Thoracic aorta endothelial cell (primary cell): Measurements from ENCODE around the genes TEX12 and ZW10.

- CAGE, long polyA plus RNA: no peak
These were observed 13.3 kb downstream of the IL18 start for GRCh38 chr11:112150339-112151327.

GRCh38 chr11:112157140-112157794, 6.6 kb downstream of the IL18 start:
- CAGE, long polyA plus RNA: no peak

DNA sequence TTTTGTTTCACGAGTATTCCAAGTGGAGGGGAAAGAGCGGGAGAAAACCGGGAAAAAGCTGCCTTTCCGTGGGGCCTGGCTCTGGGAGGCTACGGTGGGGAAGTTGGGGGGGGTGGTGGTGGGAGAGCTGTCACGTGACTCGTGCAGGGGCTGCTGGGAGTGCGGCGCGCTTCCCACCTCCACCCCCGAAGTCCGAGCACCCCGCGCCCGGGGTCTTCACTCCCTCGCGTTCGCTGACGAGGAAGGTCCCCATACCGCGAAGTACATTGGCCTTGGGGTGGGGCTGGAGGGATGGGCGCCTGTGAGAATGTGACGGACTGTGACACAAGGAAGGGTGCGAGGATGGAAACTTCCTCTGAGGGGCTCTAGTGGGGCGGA, at the start of gene TEX12:
TEX12 (plus strand) TSS at position 219 of the 378 bp plus-strand sequence.
- CAGE, long polyA plus RNA: no peak

DNA sequence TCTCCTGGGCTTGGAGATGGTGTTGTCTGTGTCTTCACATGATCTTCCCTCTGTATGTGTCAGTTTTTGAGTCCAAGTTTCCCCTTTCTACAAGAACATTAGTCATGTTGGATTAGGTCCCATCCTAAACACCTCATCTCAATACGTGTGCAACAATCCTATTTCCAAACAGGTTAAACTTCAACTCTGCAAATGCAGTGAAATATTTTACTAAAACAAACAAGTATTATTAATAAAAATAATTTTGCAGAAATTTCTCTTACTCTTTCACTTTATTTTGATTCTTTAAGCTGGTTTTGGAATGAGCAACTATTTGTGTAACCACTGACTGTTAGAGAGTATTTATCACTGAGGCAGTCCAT, 3.0 kb upstream of the PTS start:
- CAGE, long polyA plus RNA: no peak

DNA sequence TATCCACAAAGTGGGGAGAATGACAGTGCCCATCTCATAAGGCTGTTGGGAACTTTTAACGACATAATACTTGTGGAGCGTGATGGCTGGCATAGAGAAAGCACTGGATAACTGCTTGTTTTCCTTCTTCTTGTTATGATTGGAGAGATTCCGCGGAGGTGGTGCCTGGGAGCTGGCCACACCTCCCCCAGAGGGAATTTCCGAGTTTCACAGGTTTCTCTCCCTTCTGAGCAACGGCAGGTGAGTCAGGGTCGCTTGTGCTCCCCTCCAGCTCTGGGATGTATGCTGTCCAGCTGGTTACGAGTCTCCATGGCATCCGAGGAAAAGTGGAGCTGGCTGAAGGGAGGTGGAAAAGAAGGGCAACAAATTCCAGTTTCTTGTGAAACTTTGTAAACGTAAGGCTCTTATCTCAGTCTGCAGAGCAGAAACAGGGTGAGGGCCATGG, 9.9 kb upstream of the PLET1 start:
- CAGE, long polyA plus RNA: no peak

- CAGE, long polyA plus RNA: no peak
These were observed 33.0 kb upstream of the PLET1 start for GRCh38 chr11:112293635-112293985.

DNA sequence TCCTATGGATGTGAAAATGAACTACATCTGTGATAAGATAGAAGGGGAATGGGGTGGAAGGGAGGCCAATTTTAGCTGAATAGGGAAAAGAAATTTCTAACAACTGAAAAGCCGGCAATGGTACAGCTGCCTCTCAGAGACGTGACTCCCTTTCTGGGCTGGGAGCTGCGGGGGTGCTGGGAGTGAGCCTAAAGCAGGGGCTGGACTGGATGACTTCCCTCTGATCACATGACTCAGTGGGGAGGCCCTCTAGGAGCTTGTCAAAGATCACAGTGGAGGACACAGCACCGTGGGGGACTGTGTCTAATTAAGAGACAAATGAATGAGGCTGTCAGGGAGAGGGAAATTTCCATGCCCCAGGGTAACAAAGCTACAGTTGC, 262.7 kb upstream of the PLET1 start:
- CAGE, long polyA plus RNA: no peak

DNA sequence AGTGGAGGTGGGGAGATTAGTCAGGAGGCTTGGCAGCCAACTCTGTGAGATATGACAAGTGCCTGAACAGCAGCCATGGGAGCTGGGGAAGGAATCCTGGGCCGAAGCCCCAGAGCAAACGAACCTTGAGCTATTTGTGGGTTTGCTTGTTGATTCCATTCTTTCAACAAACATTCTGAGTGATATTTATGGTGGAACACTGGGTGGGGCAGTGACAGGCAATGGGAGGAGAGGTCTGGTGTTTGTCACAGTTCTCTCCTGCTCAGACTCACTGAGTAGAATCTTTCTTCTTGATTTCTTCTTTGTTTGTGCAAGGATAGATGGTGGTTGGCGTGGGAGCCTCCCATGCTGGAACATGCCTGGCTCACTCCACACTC, 11.0 kb upstream of the NCAM1 start:
- CAGE, long polyA plus RNA: no peak

DNA sequence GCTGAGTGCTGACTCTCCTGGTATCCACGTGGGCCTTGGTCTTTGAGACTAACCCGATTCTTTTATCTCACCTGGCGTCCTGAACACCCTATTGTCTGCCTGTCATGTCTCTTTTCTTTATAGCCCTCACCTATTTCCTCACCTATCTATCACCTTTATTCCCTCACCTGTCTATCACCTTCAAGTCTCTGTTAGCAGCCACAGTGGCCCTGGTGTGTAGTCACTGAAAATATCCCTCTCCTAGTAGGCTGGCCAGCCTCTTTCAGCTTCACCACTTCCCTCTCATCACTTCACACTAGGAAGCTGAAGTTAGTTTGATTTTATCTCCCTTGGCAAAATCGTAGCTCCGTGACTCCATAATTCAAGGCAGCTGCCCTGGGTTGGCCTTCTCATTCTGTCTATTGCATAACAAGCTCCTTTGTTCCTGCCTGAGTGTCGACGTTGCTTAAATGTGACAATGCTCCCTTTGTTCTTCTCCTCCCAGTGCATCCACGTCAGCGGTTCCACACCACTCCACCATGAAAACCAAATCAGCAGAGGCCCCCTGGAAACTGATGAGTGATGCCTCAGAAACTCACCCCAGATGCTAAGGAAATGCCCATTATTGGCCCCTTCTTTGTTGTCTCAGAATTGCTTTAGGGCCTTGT, 30.7 kb upstream of the DRD2 start:
- CAGE, long polyA plus RNA: no peak

GRCh38 chr11:113772978-113773350, 528 bp downstream of the ZW10 start:
- CAGE, long polyA plus RNA: no peak

GRCh38 chr11:113773433-113774398, at the start of gene ZW10:
ZW10 (minus strand) TSS chr11:113773692.
- CAGE, long polyA plus RNA: no peak

DNA sequence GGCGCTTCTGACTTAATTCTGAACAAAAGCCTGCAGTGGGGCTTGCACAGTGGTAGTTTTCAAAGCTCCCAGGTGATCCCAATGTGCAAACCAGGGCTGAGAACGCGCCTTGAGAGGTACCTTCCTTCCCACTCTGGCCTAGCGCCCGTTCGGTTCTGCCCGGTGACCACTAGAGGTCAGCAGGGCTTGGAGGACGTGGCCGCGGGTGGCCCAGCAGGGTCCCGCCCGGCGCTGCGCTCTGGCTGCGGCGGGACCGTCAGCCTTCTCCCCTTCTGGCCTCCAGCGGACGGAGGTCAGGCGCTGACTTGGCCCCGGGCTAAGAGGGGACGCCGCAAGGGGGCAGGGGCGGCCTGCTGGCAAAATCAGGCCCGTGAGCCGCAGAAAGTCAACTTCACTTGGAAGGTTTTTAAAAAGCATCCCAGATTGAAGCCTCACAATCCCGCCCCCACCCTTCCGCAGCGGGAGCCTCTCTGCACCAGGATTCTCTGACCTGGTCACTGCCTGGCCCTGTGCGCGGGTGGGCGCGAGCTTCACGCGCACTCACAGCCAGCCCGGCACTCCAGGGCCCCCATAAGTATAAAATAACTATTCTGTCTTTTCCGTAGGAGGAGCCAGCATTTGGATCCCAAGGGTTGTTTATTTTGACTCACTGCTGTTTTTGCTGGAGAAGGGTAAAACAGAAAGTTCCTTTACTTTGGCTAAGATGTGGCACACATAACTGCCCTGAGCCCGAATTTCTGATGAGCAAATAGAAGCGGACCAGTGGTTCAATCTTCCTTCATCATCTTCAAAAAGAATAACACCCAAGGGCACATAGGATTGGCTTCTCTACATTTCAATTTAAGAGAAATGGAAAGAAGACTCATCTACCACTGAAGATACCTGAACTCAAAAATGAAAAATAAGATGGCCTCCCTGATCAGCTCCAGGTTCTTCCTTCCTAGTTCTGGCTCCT, 23.2 kb upstream of the ZBTB16 start:
- CAGE, long polyA plus RNA: no peak

- CAGE, long polyA plus RNA: no peak
These were observed 3.7 kb downstream of the ZBTB16 start for GRCh38 chr11:114063058-114063747.

GRCh38 chr11:114064991-114065699, 5.6 kb downstream of the ZBTB16 start:
- CAGE, long polyA plus RNA: no peak

GRCh38 chr11:114068220-114068922, 8.9 kb downstream of the ZBTB16 start:
- CAGE, long polyA plus RNA: no peak

- CAGE, long polyA plus RNA: no peak
These were observed 27.3 kb downstream of the ZBTB16 start for GRCh38 chr11:114086714-114087217.

DNA sequence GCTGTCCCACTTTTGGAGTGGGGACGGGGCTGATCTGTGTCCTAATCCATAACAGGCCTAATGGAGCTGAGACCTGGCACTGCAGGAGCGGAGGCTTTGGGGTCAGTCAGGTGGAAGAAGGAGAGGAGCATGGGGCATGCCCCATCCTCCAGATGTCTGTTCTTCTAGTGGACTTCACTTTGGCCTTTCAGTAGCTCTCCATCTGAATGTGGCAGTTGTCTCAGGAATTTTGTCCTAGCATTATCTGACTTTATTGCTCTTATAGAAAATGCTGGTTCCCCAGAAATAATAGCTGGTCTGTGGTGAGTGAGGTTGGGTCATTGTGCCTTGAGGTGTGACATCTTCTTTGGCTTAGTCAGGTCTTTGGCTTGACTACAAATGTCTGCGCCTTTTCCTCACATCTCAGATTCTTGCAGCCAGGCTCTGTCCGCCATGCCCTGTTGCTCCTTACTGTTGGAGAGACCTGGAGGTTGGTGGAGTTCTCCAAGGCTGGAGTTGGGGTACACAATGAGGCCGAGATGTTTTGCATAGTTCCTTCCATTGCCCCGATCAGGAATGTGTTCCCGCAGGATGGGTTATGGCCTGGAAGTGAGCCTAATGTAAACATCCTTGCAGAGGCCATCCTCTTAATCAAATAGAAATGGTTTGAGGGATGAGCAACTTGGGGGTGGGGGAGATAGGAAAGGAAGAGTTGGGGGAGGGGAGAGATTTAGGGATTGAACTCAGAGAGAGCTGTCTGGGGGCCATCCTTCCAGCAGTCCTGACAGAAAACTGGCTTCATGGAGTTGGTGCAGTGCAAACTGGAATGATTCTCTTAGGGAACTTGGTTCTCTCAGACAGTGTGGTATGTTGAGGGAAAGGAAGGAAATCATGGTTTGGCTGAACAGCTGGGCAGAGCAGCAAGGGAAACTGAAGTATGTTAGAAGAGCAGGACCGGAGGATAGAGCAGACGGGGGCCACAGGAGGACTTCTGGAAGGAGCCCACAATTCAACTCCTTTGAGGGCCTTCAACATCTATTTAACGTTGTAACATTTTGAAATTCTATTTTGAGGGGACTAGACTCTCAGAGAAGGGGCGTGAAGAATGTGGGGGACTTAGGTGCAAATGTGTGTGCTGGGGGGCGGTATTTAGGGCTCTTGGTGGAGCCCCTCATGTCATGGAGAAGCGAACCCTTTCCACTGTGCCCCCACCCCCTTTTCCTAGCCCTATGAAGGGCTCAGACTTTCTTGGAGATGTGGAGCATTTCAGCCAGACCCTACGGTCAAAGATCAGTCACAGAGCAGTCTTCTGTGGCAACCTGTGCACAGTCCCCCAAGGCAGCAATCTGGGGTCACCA, 50.0 kb downstream of the ZBTB16 start:
- CAGE, long polyA plus RNA: no peak

DNA sequence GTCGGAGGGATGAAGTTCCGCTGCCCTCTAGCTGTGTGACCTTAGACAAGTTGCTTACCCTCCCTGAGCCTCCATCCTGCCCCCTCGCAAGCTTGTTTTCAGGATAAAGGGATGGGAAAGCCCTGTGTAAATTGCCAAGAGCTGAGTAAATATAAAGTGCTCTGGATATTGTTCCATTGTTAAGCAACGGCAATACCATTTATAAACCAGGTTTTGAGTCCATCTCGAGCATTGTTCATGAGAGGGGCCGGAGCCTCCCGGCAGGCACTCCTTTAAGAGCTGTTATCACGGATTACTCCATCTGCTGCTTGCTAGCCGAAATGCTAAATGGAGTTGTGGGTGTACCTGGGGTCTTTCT, 73.0 kb downstream of the ZBTB16 start:
- CAGE, long polyA plus RNA: no peak

DNA sequence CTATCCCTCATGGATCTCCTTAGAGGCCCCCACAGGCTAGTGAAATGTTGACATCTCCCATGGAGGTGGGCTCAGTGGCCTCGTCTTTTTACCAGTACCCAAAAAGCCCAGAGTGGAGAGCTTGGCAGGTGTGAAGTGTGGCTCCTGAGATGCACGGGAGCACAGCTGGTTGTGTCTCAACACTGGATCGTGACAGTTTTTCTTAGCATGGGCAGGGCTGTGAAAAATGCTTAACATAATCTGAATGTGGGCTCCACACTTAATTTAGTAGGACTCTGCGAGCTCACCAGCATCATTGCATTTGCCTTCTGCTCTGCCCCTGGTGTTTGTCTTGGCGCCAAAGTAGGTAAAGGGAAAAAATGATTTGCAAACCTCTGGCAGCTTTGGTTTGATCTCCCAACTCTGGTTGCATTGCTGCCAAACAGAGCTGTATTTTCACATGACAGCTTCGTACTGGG, 74.4 kb downstream of the ZBTB16 start:
- CAGE, long polyA plus RNA: no peak

DNA sequence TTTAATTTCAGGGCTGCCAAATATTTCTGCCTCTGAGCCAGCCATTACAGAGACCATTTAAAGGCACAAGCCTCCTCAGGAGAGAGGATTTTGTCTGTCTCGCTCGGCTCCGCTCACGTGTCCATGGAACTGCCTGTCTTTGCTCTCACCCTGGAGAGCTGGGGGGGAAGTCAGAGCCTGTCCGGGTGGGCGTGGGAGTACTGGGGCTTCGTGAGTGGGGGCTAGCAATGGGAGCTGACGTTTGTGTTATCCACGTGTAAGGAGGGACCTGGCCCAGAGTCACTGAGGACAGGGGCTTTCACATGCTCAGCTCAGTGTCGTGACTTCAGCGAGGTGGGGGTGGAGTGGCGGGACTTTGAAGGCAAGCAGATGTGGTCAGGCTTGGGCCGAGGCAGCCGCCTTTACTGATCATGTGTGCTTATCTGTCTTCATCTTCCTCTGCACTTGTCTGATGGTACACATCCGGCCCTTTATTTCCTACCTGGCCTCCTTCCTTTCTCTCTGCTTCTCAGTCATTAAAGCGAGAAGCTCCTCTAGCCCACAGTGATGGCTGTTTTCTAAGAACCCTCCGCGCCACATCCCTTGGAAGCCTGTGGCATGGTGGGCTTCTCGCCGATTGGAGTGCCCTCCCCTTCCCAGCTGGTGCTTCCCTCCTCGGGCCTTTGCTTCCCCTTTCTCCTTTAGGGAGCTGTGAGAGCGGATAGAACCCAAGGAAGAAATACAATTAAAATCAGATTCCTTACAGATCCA, 113.1 kb upstream of the NNMT start:
- CAGE, long polyA plus RNA: no peak